Zone of skin (tissue), 1 donor: ENCODE measurements around a stretch of chr15.

GRCh38 chr15:56927474-56928232, 9.2 kb downstream of the TCF12 start:
- RRBS, result no CpG with 5 or more reads among the region's 1 CpG

DNA sequence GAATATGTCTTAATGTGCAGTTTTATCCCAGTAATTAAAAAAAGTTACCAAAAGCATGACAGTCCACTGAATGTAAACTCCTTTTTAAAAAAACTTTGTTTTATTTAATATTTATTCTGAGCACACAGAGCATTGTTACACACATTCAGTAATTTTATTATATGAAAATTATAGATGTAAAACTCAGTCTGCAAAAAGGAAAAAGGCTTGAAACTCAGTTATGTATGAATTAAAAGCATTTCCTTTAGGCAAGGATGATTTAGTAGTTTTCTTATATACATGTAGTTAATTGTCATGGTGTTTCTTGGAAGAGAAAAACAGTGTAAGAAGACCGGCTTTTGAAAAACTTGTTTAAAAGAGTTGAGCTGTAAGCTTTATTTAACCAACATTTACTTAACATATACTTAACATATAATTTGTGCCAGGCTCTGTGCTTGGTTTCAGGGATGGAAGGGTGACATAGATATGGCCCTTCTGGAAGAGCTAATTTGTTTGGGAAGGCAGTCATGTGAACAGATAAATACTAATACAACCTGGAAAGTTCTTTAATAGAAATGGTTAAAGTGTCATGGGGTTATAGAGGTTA, 30.9 kb downstream of the TCF12 start:
- RRBS, result no CpG with 5 or more reads among the region's 1 CpG

GRCh38 chr15:57114069-57114549, 195.7 kb downstream of the TCF12 start:
- RRBS, result no CpG with 5 or more reads among the region's 3 CpGs

DNA sequence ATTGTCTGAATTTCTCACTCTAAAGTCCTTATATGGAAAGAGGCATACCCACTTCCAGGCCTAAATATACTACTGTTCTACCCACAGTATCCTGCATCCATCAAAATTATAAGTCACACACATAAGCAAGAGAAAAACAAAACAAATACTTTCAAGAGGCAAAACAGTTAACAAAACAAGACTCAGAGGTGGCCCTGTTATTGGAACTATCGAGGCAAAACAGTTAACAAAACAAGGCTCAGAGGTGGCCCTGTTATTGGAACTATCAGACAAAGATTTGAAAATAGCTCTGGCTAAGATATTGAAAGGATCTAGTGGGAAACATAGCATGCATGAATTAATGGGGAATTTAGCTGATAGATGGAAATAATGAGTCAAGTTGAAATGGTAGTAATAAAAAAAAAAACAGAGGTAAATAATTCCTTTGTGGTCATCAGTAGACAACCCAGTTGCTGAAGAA, 224.1 kb upstream of the CGNL1 start:
- RRBS, result no CpG with 5 or more reads among the region's 1 CpG

DNA sequence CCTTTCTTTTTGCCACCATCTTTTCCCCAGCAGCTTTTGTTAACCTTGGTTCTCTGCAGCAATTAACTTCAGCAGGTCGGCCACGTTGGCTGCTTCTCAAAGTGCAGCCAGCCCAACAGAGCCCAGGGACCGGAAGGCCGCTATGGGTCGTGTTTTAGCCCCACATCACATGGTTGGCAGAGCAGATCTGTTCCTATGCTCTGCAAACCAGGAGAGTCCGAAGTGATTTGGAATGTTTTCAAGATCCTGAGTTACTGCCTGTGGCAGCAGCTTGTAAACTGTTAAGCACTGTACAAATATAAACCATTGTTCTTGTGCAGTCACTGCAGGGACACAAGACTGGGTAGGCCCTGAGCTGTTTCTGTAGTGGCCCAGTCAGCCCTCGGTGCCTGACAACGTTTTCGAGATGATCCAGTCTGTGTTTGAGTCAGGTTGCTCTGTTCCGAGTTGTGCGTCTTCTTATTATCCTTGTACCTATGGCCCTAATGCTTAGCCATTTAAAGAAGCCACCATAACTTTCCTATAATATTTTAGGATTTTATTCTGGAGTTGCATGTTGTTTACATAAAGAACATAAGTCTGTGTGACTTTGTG, 69.5 kb upstream of the MYZAP start:
- RRBS, result no CpG with 5 or more reads among the region's 11 CpGs

DNA sequence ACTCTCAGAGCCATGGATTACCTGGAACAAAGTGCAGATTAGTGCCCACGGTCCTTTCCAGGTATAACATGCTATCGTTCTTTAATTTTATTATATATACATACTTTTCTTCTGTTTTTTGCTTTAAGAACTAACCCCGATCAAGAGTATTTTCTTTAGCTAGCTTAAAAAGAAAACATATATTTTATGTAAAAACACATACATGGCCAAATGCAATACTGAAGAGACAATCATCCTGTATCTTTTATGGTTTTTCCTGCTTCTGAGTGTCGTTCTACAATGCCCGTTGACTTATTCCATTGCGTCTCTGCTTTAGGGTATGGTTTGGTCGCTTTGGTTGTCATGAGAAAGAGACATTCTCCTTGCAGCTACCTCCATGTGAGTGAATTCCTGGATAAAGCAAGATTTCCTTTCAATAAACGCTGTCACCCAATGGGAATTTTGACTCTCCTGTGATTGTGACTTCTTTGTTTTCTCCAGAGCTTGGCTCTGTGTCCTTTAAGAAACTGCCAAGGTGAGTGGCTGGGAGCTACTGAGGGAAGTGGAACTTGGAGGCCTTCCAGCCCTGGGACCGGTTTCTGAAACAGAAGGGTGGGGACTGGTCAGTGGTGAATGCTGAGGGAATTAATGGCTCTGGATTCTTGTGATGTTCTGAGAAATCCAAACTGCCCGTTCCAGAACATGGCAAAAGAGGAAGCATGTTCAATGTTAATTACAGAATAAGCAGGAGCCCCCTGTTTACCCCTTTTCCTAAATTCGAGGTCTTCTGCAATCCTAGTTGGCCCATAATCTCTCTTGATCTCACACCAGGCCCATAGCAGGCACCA, 41.2 kb upstream of the MYZAP start:
- RRBS, result no CpG with 5 or more reads among the region's 11 CpGs

GRCh38 chr15:57595597-57596017, 3.9 kb downstream of the MYZAP start:
- RRBS, result no CpG with 5 or more reads among the region's 6 CpGs

- RRBS, result no CpG with 5 or more reads among the region's 6 CpGs
Observed at GRCh38 chr15:57645957-57646594, 54.4 kb downstream of the MYZAP start.

DNA sequence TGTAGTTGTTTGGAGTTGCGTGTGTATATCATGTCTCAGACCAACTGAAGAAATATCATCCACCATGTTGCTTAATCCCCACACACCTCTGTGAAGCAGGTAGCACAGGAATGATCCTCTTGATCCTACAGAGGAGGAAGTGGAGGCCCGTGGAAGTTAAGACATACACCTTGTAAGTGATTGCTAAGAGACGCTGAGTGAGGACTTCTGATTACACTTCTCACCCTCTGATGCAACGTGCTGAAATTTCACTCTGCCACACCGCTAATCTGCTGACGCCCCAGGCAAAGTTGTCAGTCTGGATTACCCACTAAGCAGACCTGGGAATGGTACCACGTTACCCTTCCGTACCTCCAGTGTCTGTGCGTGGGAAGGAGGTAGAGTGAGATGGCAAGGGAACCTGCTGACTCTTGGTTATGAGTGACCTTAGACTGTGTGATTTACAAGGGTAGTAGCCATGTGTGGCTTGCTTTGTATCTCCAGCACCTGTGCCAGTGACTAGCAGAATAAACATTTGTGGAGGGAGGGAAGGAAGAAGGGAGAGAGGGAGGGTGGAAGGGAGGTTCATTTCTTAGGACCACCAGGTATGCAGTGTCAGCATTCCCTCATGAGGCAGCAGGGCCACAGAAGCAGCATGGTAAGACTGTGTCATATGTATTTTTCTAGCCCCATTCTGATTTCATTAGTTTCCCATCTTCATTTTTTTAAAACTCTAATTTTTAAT, 115.1 kb downstream of the ALDH1A2 start:
- RRBS, result no CpG with 5 or more reads among the region's 9 CpGs

- RRBS, result no CpG with 5 or more reads among the region's 3 CpGs
Observed at GRCh38 chr15:58148627-58149386, 10.6 kb downstream of the AQP9 start.

GRCh38 chr15:58228771-58229089, 90.5 kb downstream of the AQP9 start:
- RRBS, result no CpG with 5 or more reads among the region's 1 CpG

DNA sequence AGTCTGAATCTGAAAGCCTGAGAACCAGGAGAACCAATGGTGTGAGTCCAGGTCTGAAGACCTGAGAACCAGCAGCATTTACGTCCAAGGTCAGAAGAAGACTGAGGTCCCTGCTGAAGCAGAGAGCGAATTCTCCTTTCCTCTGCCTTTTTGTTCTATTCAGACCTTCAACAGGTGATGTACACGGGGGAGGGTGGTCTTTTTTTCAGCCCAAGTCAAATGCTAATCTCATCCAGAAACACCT, 144.7 kb downstream of the AQP9 start:
- RRBS, result no CpG with 5 or more reads among the region's 3 CpGs

DNA sequence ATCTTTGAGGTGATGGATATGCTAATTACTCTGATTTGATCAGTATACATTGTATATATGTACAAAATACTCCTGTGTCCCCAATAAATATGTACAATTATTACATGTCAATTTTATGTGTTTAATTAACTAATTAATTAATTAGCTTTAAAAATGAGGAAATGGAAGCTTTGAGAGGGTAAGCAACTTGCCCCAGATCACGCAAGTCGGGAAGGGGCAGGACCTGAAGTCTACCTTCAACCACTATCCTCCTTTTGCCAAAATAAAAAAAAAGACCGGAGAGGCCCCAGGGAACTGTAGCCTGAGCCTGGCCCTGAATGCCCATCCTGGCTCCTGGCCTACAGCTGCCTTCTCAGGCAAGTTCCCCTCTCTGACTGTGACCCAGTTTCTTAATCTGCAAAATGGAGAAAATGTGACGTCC, 102.2 kb upstream of the LIPC start:
- RRBS, result no CpG with 5 or more reads among the region's 4 CpGs

GRCh38 chr15:58434229-58434677, 2.5 kb downstream of the LIPC start:
- RRBS, result no CpG with 5 or more reads among the region's 8 CpGs

- RRBS, result no CpG with 5 or more reads among the region's 6 CpGs
Observed at GRCh38 chr15:58440085-58440675, 8.4 kb downstream of the LIPC start.

GRCh38 chr15:58441747-58442037, 9.9 kb downstream of the LIPC start:
- RRBS, result no CpG with 5 or more reads among the region's 3 CpGs

- RRBS, result no CpG with 5 or more reads among the region's 11 CpGs
Observed at GRCh38 chr15:58472709-58473678, 41.2 kb downstream of the LIPC start.

DNA sequence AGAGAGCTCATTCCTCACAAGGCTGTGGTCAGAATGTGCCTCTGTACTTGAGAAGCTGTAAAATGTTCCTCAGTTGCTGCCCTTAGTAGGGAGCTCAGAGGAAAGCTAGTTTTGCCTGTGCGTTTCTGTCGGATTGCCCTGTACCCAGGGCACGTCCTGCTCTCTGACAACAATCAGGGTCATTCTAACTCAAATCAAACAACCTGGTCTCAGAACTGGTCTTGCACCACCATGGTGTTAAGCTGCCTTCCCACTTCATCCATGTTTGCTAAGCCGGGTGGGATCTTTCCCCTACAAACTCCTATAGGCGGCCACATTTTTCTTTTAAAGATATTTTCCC, 45.0 kb downstream of the LIPC start:
- RRBS, result no CpG with 5 or more reads among the region's 5 CpGs

DNA sequence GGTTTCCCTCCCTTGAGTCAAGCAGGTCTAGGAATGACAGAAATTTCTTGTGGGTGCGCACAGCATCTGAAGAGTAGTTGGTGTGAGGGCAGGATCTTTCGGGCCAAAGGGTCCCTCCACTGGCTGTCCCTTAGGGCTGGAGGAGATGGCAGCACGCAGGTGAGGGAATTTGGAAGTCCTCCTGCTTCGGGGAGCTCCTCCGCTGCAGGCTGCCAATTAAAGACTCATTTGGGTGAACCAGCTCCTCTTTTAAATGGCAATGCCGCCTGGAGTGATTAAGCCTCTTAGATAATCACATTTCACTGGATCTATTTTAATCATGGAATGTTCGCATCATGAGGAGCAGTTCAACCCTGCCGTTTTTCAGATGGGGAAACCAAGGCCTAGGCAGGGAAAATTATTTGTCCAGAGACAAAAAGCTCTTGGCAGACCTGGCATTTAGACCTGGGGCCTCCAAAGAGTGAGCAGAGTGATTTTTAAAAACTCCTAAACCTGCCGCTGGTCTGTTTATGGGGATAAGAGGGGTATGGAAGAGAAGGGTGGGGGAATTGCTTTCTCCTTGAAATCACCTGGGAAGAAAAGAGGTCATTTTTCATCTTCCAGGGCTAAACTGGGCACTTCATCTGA, 118.0 kb downstream of the LIPC start:
- RRBS, result no CpG with 5 or more reads among the region's 9 CpGs

- RRBS, result no CpG with 5 or more reads among the region's 2 CpGs
Observed at GRCh38 chr15:58731729-58732103, 17.8 kb downstream of the ADAM10 start.